OVCAR3 (cell line): Measurements from ENCODE around the gene BRD3.

DNA sequence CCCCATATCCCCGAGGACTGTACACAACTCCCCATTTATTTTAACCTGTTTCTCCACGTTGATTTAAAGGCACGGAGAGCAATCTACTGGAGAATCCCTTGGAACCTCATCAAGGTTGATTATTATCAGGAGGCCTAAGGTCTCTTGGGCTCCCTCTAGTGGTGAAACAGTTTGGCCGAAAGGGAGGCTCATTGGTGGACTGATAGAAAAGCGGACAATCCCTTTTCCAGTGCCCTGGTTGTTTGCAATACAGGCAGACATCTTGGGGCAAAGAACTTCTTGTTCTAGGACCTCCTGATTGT lies 16.2 kb upstream of the GBGT1 start:
- RRBS, result no CpG with 5 or more reads among the region's 5 CpGs

DNA sequence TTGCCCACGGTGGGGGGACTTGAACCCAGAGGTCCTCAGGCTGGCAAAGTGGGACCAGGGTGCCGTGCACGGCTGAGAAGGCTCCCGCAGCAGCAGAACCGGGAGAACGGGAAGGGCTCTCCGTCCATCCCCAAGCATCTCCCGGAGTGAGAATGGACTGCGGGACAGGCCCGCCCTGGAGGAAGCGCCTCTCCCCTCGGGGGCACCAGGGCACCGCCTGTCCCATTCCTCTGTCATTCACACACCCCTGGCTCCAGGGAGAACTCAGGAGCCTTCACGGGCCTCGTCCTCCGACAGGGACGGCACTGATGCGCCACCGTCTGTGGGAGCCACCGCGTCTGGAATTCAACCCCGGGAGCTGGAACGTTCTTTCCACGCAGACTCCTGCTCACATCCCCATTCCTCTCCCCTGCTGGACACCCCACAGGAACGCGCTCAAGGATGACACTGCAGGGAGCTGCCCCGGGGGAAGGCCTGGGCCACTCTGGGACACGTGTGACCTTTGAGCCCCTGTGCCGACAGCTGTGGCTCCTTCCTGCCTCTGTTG lies 16.4 kb upstream of the OBP2B start:
- RRBS, result no CpG with 5 or more reads among the region's 29 CpGs

DNA sequence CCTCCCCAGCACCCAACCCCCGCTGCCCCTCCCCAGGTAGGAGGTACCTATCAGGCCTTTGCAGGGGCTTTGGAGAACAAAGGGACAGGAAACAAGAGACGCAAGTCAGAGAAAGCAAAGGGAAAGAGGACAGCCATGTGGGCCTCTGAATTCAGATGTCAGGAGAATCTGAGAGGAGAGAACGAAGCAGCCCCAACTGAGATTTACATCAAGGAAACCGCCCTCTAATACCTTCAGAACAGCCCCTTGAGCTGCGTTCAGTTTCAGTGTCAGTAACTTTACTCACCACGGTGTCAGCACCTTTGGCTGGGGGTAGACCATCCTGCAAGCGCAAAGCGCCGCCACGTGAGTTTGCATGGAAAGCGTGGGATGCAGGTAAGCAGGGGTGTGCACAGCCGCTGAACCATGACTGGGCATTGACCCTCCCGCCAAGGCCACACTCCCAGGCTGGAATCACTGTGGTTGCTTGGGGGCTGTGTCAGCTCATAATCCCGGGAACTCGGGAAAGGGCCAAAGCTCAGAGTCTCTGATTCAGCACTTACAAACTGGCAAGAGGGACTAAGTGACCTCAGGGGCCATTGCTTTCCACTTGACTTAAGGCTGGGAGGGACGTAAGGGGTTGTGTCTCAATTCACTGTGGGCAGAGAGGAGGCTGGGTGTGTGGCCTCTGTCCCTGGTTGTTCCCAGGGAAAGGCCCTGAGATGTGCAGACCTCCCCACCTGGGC lies 48.9 kb upstream of the OBP2B start:
- RRBS, result no CpG with 5 or more reads among the region's 16 CpGs

- RRBS, result no CpG with 5 or more reads among the region's 28 CpGs
Measured at GRCh38 chr9:133359330-133360503, 3.4 kb downstream of the SURF2 start.

GRCh38 chr9:133387536-133388161 lies 11.5 kb downstream of the STKLD1 start:
- RRBS, result no CpG with 5 or more reads among the region's 13 CpGs

- RRBS, result no CpG with 5 or more reads among the region's 16 CpGs
Measured at GRCh38 chr9:133419024-133419636, 1.3 kb upstream of the REXO4 start.

GRCh38 chr9:133460359-133461127 lies 765 bp downstream of the CACFD1 start:
- RRBS, result 8% methylated on average over 9 of the region's 34 CpGs

GRCh38 chr9:133658046-133658561 lies 21.9 kb downstream of the DBH start:
- RRBS, result no CpG with 5 or more reads among the region's 7 CpGs

- RRBS, result no CpG with 5 or more reads among the region's 14 CpGs
Measured at GRCh38 chr9:133701986-133702292, 36.2 kb downstream of the SARDH start.

DNA sequence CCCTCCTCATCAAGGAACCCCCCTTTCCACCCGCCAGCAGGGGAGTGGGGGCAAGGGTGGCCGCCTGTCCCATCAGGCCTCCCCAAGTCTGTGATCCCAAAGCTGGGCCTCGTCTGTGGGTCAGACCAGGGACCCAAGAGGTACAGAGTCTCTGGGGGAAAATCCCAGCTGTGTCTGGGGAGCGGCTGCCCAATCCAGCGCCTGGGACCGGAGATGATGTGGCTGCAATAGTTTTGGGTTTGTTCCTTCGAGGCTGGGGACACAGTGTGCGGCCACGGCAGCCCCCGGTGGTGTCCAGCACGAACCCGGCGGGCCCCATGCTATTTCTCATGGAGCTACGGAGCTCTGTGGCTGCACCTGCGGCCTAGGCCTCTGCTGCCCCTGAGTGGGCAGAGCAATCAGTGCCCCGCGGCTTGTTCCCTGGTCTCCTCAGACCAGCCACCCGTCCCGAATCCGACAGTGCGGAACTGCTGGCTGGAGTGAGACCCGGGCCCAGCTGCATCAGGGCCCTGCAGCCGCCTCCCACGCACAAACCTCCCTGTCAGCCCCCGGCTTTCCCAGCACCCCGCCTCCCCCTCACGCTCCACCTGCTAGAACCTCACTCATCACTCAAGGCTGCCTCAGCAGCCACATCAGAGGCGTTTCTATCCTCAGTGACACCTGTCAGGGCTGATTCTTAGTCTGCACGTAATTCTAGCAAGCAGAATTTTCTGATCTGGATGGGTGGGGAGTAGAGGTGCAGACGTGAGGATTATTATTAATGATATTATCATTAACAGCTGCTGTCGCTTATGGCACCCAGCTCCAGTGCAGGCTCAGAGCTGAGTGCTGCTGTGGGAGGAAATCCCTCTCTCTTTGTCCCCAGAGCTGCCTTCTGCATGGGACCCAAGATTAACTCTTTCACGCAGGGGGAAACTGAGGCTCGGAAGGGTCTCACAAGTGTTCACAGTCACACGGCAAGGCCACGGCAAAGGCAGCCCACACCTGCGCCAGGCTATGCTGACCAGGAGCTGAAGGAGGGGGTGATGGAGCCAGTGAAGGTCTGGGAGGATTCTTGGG lies 28.9 kb downstream of the SARDH start:
- RRBS, result 30% methylated on average over 8 of the region's 36 CpGs

DNA sequence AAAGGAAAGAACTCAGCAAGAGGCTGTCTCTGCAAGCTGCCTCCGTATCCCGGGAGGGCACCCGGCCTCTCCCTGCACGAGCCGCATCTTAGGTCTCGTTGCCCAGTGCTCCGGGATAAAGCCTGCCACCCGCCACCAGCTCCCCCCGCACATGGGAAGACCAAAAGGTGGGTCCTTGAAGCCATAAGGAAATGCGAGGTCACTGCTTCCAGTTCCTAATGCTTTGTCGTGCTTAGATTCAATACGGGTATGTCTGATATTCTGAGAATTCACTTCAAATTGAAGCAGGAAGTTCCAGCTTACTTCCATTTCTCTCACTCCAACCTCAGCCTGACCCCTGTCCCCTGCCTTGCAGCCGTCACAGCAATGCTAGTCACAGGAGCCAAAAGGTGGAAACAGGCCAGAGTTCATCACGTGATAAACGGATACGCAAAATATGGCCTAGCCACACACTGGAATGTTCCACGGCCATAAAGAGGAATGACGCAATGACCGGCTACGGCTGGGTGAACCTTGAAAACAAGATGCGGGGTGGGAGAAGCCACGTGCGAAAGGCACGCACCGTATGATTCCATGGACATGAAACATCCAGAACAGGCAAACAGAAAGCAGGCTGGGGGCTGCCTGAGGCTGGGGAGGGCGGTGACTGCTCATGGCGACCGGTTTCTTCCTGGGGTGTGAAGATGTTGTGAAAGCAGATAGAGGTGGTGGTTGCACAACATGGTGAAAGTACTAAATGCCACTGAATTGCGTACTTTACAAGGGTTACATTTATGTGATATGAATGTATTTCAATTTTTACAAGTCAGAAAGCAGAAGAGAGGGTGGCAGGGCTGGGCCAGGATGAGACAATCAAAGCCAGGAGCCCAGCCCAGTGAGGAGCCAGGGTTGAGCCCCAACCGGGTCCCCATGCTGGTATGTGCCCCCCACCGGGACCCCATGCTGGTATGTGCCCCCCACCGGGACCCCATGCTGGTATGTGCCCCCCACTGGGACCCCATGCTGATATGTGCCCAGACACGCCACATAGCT lies 117.7 kb upstream of the SARDH start:
- RRBS, result 98% methylated on average over 8 of the region's 33 CpGs

DNA sequence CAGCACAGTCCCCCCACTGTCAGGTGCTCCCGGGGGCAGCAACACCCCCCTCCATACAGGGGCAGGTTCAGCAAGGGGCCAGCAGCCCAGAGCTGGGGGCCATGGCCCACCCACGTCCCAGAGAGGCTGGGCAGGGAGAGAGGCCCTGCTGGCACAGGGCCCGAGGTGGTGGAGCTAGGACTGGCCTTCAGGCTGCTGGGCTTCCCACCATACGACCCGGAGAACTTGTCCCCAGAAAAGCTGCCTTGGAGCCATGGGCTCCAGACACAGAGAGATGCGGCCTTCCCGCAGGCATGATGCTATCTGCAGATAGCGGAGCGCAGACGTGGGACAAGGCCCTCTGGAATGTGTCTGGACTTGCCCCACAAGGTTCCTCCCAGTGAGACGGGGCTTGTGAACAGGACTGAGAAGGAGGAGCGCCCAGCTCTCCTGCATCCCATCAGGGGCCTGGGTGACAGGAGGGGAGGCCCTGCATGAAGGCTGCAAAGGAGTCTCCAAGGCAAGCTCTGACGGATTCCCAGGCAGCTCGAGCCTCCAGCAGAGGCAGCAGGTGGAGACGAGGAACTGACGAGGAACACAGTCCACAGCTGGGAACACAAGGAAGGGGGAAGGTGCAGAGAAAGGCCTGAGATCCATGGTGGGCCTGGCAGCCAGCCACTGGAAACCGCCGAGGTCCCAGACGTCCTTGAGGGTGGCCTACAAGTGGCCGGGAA lies 111.0 kb downstream of the VAV2 start:
- RRBS, result no CpG with 5 or more reads among the region's 20 CpGs

DNA sequence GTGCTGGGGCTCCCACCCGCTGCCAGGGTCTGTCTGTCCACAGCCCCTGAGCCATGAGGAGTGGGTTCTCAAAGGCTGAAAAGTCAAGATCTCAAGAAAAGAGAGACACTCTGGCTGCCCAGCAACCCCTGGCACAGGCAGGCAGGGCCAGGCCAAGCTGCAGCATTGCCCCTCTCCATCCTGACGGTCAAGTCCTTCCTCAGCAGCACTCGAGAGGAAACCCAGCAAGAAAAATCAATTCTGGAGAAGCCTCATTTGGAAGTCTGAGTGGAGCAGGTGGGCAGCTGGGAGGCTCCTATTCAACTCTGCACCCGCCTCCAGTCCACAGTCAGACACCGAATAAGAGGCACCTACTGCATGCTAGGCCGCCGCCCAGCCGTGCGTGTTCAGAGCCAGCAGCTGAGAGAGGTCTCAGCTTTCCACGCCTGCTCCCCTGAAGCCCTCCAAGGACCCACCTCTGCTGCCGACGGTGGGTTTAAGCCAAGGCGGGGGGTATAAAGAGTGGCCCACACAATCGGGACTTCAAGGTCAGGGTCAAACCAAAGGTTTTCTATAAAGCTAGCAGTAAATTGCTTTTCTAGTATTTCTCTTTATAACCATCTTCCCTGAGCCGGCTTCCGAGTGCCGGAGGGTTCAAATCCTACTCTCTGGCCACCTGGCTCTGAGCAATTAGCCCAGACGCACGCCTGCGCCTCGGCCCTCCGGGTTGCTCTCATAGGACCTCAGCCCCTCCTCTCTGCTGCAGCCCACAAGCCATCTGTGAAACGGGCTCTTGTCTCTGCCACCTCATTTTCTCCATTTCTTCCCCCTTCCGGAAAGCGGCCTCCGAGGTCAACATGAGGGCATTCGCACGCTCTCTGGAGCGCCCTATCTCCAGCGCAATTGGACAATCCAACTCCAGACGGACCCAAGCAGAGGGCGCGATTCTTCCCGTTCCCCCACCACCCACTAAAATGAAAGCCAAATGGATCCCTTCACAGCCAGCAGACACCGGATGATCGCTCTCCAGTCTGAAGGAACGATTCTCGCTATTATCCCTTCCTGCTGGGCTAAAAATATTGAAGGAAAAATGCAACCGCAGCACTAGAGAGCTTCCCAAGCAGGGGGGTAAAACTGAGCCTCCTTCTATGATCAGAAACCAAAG lies 41.7 kb downstream of the VAV2 start:
- RRBS, result 97% methylated on average over 7 of the region's 39 CpGs

DNA sequence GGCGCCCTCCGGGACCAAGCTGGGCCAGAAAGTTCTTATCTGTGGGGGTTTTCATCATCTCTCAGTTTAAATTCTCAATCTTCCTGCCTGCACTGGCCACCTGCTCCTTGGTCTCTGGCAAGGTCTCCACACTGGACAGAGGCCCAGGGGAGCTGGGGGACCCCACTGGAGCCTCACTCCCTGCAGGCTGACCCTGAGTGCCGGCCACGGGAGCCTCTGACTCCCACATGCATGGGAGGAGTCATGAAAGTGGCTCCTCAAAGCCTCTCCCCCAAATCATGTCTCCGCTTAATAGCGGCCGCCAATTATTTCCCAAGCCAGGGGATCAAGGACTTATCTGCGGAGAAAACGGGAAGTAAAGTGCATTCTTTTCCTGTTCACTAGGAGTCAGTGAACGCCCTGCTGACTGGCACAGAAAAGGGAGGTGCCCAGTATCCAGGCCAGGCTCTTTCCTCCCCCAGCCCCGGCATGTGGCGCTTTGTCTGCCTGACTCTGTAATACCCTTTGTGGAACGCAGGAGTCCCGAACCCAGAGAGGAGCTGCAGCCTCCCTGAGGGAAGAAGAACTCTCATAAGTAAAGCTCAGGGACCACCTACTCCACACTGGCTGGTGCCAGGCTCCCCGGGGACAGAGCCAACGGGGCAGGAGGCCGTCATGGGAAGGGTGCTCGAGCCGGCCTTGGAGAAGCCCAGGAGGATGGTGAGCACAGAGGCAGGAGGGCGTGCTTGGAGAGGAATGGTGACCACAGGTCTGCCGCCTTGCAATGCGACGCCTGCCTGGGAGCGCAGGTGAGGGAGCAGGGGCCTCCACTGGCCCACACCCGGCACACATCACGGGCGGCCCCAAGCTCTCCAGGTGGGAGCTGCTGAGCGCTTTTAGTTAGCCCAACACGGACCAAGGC lies 31.6 kb downstream of the VAV2 start:
- RRBS, result 86% methylated on average over 3 of the region's 29 CpGs

DNA sequence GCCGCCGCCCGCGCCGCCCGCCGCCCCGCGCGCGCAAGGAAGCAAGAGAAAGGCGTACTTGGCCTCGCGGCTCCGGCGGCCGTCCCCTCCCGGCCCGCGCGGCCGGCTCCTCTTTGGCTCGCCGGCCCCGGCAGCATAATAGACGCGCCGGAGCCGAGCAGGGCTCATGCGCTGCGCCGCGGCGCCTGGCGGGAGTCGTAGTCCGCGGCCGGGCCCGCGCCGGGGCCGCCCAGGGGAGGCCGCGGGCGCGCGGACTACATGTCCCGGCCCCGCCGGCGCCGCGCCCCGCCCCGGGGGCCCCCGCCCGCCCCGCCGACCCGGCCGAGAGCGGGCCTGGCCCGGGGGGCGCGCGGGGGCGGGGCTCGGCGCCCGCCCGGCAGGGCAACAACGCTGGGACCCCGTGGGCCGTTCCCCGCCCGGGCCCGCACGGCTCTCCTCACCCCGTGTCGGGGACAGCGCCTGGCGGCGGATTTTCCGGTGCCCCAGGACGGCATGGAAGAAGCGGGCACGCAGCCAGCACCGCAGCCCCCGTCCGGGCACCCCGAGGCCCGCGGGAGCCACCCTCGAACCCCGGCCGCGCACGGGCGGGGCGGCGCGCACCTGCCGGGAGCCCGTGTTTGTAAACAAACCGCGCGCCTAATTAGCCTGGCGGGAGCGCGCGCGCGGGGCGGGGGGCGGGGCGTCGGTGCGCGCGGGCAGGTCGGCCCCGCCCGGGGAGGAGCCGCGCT lies at the start of gene BRD3:
BRD3 (minus strand) TSS at position 140 of the 728 bp plus-strand sequence.
- RRBS, result 3% methylated on average over 79 of the region's 126 CpGs

- RRBS, result 5% methylated on average over 43 of the region's 91 CpGs
Measured at GRCh38 chr9:134164450-134165494, 28.9 kb downstream of the WDR5 start.

GRCh38 chr9:134169108-134169487 lies 33.2 kb downstream of the WDR5 start:
- RRBS, result 100% methylated on average over 2 of the region's 7 CpGs

- RRBS, result no CpG with 5 or more reads among the region's 26 CpGs
Measured at GRCh38 chr9:134176739-134177567, 41.1 kb downstream of the WDR5 start.

- RRBS, result no CpG with 5 or more reads among the region's 26 CpGs
Measured at GRCh38 chr9:134210677-134211597, 75.1 kb downstream of the WDR5 start.

GRCh38 chr9:134216342-134216920 lies 80.5 kb downstream of the WDR5 start:
- RRBS, result no CpG with 5 or more reads among the region's 17 CpGs